Camera-type eye (tissue), 1 donor: ENCODE results near the genes MRTFA, ZC3H7B and DESI1.

GRCh38 chr22:40521595-40521951, 114.9 kb downstream of the MRTFA start:
- RAMPAGE, long total RNA: no peak

GRCh38 chr22:40635913-40636881, at the start of gene MRTFA:
TSS of gene MRTFA (minus strand) at chr22:40636719.
- RAMPAGE, long total RNA: no peak

GRCh38 chr22:40647580-40647779, 11.0 kb upstream of the MRTFA start:
- RAMPAGE, long total RNA: no peak

DNA sequence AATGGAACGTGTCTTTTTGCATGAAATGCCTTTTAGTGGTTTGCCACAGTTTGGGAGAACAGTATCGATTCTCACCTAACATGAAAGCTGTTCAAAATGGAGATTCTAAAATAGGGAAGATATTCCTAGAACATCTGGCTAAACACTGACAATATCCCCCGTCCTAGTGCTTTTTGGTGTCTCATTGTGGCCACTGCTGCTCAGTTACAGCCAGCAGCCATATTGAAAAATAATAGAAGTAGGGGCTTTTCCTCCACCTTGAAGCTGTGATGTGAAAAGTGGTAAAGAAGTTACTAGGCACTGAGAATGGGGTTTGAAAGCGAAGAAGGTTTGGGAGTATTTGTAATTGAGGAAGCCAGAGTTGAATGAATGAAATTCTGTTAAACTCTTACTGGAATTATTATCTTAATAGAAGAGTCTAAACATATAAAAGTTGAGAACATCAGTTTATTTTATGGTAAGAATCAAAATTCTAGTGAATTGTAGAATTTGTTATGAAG, 1.1 kb downstream of the RBX1 start:
- RAMPAGE, long total RNA: no peak

GRCh38 chr22:41130310-41130749, 37.9 kb downstream of the EP300 start:
- RAMPAGE, long total RNA: no peak

GRCh38 chr22:41181497-41181814, 23.7 kb upstream of the L3MBTL2 start:
- RAMPAGE, long total RNA: no peak

DNA sequence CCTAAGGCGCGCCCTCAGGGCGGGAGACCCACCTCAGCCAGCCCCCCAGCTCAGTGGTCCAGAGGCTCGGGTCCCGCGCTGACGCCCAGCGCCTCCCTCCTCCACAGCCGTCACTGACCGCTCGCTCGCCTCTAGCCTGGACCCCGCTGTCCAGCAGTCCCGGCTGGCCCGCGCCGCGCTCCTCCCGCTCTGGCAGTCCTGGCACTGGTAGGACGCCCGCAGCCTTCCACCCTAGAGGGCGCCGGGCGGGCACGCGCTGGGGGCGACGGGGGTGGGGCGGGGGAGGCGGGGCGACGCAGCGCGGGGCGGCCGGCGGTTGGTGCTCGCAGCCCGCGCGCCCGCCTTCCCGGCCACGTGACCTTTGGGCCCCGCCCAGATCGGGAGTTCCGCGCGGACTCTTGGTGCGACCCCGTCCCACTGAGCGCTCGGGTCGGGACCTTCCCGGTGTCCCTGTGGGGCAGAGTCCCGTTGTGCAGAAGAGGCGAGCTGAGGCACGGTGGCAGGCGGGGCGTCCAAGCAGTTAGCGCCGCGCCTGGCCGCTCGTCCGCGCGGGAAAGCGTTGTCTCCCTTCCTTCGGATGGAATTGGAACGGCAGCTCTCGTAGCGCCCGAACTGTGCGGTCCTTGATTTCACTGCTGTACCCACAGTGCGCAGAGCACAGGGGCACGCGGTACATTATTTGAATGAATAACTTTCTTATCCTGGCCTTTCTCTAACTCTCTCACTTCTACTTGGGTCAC, 7.7 kb upstream of the L3MBTL2 start:
- RAMPAGE, long total RNA: no peak

GRCh38 chr22:41242734-41243328, 2.1 kb upstream of the CHADL start:
- RAMPAGE, long total RNA: no peak

DNA sequence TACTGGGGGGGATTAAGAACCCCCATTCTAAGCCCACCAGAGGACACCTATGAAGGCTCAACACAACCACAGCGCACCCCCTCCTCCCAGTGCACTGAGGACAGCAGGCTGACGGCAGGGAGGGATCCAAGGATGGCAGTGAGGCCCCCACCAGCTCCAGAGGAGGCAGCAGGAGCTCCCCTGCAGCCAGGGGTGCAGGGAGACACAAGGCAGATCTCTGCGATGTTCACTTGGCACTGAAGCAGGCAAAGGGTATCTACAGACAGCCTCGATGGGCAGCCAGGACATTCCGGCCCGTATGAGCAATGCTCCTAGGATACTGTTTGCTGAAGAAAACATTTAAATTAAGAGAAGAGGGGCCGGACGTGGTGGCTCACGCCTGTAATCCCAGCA, 19.5 kb upstream of the CHADL start:
- RAMPAGE, long total RNA: no peak

DNA sequence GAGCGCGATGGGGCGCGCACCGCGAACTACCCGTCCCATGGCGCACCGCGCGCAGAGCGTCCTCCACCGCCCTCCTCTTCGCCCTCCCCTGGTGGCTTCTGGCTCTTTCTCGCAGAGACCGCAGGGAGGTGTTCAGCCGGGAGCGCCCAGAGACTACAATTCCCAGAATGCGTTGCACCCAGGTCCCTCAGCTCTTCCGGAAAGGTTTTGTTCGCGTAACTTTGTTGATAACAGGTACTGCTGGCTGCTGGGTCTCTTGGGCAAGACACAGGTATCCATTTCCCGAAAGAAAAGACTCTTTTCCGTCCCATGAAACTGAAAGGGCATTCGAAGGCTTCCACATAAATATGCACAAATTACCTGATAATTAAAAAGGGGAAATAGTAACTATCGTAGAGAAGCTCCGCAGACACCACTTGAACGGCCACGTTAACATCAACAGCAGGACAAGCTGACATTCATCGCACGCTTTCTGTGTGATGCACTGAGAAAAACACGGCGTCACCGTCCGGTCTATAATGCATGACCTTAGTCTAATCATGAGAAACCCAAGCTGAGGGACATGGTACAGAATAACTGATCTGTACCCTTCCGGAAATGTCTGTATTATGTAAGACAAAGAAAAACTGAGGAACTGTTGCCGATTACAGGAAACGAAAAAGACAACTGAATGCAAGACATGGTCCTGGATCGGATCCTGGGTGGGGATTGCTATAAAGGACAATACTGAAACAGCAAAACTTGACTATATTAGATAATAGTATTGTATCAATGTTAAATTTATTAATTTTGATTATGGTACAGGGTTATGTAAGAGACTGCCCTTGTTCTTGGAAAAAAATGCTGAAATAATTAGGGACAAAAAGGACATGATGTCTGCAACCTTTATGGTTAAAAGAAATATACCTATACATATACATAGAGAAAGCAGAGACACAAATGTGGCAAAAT, 612 bp upstream of the RANGAP1 start:
- RAMPAGE, long total RNA: no peak

DNA sequence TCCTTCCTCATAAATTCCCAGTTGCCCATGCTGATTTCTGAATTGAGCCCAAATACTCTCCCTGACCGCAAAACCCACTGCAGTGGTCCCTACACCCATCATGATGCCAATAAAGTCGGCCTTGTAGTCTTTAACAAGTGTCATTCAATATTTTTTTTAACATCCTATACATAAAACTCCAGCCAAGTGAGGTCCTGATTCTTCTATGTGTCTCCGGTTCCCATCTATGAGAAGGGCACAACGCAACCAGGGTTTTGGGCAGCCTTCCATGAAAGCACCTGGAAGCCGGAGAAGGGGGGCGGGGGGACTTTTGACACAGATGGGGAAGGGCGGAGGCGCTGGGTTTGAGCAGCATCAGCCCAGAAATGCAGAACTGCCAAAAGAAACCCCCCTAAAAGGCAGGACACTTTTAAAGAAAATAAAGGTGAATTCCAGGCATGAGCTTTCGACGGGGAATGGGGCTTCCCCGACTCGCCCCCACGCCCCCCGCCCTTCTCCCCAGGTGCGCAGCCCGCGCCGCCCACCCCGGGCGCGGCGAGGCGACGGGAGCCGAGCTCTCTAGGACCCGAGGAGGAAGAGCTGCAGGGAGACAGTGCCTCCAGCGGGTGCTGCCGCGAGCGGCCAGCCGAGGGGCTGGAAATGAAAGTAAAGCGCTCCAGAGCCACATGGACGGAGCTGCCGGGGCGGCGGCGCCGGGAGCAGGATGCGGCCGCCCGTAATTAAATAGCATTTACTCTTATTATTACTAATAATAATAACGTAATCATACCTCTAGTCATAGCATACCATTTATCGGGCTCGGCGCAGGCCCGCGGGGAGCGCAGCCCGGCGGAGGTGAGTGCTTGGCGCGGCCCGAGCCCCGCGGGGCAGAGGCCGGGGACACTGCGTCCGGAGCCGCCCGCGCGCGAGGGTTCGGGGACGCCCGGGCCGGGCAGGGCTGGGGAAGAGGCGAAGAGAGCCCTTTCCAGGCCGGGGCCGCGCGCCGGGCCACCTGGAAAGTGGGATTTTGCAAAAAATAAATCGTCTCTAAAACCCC, at the start of gene ZC3H7B:
Gene ZC3H7B, plus strand, starts transcription at position 587 of the 1,036 bp plus-strand sequence.
- RAMPAGE, long total RNA: start-site peak on the plus strand centred at position 618 of the sequence, 97 bp wide, 906 reads

DNA sequence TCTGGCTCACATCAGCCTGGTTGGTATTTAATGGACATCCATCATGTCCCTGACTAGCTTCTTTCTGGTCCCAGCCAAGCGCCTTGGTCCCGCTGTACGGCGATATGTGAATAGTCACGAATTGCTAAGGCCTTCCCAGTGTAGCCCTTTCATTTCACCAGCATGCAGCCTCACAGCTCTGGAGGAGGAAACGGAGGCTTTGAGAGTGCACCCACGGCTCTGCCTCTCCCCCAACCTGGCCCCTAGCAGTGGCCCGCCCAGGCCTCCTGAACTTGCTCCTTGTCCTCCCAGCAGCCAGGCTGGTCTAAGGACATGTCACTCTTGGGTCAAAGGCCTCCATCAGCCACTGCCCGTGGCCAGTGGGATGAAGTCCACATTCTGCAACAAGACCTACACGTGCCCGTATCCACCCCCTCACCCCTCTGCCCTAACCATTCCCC, 37.7 kb upstream of the TEF start:
- RAMPAGE, long total RNA: no peak

DNA sequence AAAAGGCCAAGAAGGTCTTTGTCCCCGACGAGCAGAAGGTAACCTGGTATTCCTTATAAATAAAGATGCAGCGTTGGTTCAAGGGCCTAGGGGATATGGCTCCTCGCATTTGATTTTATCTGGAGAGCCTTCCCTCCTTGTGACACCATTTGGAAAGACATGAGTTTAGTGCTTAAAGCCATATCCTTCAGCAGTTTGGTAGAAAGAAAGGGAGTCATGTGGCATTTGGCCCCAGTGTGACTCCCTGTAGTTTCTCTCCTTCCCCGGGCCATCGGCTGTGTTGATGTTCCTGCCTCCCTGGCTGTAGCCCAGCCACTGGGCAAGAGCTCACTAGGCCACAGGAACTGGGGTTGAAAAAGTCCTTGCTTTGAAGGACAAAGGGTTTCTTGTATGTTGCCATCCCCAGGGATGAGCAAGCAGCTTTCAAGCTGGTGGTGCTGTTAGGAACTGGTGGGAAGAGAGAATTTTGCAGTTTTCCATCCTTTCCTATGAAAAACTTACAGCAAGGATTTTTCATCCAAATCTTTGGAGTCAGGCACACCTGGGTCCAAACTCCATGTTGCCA, 12.6 kb downstream of the TEF start:
- RAMPAGE, long total RNA: no peak

- RAMPAGE, long total RNA: no peak
Observed at GRCh38 chr22:41435608-41436859, 10.6 kb downstream of the TOB2 start.

GRCh38 chr22:41468046-41468566, 386 bp downstream of the PHF5A start:
- RAMPAGE, long total RNA: no peak

GRCh38 chr22:41504092-41504945, 35.4 kb downstream of the ACO2 start:
- RAMPAGE, long total RNA: no peak

DNA sequence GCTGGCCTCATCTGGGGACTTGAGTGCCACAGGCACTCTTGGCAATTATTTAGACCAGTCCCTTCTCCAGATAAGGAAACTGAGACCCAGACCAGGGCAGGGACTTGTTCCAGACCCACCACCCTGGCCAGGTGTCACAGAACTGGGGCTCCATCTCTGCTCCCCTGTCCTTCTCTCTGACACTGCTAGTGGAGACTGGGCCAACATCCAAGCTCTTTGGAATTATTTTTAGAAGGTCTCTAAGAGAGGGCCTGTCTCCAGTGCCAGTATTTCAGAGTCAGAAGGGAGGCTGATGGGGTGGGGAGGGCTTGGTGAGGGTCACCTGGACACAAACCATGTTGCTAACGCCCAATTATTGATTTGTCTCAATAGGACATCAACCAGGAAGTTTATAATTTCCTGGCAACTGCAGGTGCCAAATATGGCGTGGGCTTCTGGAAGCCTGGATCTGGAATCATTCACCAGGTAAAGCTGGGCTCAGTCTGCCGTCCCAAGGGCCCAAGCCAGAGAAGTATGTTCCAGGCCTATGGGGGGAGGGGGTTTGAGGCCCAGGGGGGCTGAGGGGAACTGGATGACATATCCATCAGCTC, 32.7 kb downstream of the POLR3H start:
- RAMPAGE, long total RNA: no peak

DNA sequence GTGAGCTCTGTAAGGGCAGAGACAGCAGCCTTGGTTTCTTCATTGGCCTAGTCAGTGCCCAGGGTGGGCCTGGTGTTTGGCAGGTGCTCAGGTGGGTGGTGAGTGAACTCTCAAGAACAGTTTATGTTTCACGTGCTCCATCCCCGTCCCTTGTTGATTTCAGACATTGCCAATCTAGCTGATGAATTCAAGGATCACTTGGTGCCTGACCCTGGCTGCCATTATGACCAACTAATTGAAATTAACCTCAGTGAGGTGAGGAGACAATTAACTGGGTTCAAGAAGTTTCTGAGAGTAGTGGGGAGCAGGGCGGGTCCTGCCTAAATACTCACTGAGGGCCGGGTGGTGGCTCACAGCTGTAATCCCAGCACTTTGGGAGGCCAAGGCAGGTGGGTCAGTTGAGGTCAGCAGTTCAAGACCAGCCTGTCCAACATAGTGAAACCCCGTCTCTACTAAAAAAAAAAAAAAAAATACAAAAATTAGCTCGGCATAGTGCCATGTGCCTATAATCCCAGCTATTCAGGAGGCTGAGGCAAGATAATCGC, 25.9 kb downstream of the POLR3H start:
- RAMPAGE, long total RNA: no peak

- RAMPAGE, long total RNA: no peak
Observed at GRCh38 chr22:41526156-41526761, 18.0 kb downstream of the POLR3H start.

DNA sequence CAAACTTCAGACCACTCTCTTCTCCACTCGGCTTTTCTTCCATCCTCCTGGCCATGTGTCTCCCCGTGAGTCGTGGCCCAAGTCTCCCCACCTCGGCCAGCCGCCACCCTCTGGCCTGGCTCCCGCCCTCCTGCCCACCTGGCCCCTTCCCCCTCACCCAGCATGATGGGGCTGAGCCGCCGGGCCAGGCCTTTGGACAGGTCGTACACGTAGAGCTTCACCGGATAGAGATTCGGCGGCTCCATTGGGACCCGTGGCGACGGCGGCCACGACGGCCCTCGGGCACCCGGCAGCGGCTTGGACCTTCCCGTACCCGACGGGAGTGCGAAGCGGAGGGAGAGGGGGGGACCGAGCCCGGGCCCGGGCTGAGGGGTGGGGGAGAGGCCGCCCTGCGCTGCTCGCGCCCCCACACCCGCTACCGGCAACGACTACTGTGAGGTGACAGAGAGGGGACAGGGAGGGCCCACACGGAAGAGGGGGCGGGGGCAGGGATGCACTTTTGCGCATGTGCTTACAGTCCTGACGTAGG, at the start of gene DESI1:
Gene DESI1, minus strand, starts transcription at position 449 of the 529 bp plus-strand sequence.
- RAMPAGE, long total RNA: start-site peak on the minus strand centred at position 457 of the sequence, 74 bp wide, 33 reads